Mammary epithelial cell (primary cell): ENCODE measurements around a stretch of chr3.

DNA sequence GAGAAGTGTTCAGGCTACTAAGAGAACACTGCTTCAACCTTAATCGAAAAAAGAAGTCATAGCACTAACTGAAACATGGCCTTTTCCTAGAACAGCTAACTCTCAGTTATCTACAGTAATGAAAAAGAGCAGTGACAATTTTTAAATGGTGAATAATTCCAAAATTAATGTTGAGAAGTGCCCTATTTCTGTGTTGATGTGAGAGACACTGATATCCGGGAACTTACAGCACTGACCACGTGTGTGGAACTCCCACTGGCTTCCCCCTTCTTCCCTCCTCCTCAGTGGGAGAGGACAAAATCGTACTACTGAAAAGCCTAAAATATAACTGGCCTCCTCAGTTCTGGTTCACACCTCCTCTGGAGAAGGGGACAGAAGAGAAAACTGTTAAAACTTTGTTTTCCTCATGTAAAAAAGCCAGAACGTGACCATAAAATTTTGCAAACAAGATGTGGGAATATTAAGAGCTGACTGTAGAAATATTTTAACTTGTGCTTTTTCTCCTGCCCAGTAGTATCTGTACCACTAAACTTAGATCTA, 74.5 kb downstream of the C3orf70 start:
- CAGE, long polyA plus RNA: no peak
- RRBS: no CpG with 5 or more reads among the region's 5 CpGs

- CAGE, long polyA plus RNA: no peak
- RRBS: no CpG with 5 or more reads among the region's 4 CpGs
Measured at GRCh38 chr3:185316935-185317591, 45.9 kb upstream of the MAP3K13 start.

DNA sequence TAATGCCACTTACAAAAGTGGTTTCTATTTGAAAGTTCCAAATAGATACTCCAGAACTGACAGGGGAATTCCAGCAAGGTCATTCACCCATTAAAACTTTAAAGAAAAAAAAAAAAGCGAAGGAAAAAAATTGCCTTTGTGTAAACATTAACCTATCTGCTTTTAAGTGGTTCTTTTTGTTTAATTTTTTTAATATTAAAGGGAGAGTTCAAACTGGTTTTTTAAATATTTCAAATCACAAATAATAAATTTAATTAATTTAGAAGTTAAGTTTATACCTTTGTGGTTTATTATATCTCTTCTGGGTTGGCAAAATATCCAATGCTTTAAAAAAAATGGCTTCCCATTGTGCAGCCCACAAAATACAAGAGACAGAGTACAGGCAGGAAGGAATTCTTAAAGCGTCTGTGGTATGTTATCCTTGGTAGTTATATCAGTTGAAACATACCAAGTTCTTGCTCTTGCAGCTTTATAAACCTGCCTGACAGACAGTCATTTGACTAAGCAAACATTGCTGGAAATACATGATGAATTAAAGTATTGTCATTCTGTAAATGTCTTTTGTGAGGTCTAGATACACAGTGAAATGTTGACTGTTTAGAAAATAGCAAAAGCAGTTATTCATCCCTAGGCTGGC, 45.0 kb upstream of the MAP3K13 start:
- CAGE, long polyA plus RNA: no peak
- RRBS: no CpG with 5 or more reads among the region's 2 CpGs

DNA sequence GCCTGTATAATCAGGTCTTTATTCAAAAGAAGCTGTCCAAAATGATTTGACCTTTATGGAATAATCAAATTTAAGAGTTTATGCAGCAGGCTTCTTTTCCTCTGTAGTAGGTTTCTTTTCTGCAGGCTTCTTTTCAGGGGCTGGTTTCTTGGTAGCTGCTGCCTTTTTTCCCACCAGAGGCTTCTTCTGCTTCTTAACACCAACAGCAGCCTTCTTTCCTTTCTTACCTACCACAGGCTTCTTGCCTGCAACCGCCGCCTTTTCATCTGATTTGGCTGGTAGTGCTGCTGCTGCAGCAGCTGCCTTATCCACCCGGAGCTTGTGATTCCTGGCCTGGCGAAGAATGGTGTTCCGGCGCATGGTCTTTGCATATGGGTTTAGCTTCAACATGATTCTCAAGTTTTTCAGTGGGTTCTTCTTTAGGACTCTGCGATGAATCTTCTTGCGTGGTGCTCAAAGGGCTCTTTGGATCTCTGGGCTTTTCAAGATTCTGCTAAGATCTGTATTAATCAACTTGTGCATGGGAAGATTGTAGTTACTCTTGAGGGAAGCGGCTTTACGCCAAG, 54.6 kb downstream of the MAP3K13 start:
- CAGE, long polyA plus RNA: no peak
- RRBS: no CpG with 5 or more reads among the region's 10 CpGs

- CAGE, long polyA plus RNA: no peak
- RRBS: no CpG with 5 or more reads among the region's 14 CpGs
Measured at GRCh38 chr3:185473356-185473955, 25.4 kb downstream of the TMEM41A start.

DNA sequence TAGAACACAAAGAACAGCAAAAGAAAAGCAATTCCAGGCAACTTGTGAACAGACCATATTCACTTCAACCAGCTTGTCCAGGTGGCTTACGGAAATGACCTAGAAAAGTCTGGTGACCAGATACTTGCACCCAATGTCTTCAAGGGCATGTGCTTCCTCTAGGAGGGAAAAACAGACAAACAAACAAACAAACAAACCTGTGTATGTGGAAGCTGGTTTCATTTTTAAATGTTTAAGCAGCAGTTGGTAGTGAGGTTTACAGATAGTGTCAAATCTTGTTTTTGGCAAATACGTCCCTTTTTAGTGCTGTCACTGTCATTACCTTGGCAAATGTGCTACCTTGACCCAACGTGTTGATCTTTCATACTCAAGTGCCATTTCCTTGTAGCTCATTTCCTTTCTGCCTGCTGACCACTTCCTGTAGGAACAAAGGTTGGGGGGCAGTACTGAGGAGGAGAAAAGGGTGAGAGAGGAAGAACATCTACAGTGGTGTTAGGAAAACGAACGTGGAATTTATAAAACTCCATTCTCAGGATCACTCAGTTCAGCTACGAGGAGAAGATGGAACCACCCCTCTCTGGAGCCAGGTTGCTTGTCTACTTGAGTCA, 15.7 kb downstream of the TMEM41A start:
- CAGE, long polyA plus RNA: no peak
- RRBS: no CpG with 5 or more reads among the region's 6 CpGs

GRCh38 chr3:185507867-185508718, 9.3 kb upstream of the TMEM41A start:
- CAGE, long polyA plus RNA: no peak
- RRBS: no CpG with 5 or more reads among the region's 23 CpGs

DNA sequence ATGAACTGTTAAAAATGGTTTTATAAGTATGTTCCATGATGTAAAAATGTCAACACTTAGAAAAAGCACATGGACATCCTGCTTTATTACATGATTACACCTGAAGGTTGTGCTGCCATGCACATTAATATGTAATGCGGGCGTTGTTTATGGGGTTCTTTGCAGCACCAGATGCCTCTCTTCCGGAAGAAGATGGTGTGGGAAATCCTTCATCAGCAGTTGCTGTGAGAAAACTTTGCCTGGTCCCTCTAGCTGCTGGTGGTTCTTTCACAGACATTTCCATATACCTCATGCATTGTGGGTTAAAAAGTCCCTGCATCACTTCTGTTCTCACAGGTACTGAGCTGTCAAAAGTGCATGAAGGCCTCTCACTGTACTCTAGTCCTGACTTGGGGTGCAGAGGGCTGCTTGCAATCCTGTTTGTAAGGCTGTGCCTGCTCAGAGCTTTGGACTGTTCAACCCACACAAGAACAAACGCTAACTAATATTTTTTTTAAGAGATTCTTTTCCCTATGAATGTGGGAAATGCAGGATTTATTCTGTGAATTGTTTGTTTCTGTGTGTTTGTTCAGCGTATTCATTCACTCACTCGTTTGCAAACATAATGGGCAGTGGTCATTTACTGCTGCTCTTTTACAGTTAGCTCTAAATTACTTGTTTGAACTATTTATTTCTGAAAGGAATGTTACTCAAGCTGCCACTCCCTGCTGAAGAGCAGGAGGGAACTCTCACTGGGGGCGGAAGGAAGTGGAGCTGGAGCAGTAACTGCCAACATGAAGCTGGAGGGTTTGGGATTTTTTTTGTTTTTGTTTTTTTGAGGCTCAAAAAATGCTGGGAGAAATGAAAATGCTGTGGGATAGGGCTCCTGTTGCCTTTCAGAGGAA, 43.8 kb downstream of the SENP2 start:
- CAGE, long polyA plus RNA: no peak
- RRBS: no CpG with 5 or more reads among the region's 7 CpGs

DNA sequence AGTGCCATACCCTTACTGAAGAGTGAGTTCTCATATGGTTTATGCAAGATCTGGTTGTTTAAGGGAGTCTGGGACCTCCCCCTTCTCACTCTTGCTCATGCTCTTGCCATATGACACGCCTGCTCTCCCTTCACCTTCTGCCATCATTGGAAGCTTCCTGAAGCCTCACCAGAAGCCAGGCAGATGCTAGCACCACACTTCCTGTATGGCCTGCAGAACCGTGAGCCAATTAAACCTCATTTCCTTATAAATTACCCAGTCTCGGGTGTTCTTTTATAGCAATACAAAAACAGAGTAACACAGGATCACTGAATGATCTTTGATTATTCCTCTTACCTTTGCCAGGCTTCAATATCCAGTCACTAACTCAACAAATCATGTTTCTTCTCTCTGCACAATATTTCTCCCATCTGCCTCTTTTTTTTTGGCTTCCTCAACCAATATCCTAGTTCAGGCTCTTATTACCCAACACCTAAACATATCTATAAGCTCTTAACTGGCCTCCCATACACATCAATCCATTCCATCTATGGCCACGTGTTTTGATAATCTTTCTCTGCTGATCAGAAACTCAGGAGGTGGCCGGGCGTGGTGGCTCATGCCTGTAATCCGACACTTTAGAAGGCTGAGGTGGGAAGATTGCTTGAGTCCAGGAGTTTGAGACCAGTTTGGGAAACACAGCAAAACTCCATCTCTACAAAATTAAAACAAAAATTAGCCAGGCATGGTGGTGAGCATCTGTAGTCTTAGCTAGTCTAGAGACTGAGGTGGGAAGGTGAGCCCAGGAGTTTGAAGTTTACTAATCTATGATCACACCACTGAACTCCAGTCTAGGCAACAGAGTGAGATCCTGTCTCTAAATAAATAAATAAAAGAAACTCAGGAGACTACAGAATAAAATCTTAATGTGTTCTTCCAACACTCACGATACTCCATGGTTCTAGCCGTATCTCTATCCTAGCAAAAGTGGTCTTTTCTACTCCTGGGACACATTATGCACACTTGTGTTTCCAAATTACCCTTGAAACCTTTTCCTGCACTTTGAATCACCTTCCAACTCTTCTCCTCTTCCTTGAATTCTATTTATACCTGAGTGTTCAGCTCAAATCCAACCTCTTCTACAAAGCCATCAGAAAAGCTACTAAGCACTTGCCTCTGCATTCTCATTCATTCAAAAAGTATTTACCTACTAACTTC, 68.3 kb downstream of the IGF2BP2 start:
- CAGE, long polyA plus RNA: no peak
- RRBS: no CpG with 5 or more reads among the region's 9 CpGs

GRCh38 chr3:185773773-185774363, 51.0 kb downstream of the IGF2BP2 start:
- CAGE, long polyA plus RNA: no peak
- RRBS: no CpG with 5 or more reads among the region's 10 CpGs

DNA sequence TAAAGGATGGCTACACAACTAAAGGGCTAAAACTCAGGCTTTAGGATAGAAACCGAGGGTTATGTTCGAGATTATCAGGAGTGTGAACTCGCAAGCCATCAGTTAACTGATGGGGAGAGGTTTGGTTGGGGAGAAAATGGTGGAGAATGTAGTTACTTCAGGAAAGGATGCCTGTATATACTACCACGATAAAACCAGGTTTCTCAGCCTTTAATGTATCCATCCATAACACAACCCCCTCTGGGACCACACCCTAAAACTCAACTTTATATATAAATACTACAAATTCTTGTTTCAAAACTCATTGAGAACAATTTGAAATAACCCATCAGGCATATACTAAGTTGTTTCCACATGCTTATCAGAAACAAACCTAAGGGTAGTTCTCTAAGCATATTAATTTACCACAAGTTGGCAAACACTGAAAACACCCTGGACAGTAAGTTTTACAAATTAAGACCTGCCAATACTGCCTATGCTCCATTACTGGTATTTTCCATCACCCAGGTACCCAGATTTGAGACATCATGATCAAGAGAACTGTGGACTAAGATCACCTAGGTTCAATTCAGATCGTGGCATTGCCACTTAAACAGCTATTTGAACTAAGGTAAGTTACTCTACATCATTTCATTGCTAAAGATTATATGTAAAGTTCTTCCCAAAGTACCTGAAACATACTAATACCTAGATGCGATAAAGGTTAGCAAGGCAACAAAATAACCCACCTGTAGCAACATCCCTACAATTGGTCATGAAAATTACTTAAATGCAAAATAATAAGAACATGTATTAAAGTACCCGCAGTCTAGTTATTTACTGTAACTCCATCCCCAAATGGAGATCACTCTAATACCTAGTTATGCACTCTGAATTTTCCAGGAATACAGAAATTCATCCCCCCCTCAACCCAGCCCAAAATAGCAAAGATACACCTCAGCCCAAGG, 21.8 kb downstream of the TRA2B start:
- CAGE, long polyA plus RNA: no peak
- RRBS: no CpG with 5 or more reads among the region's 7 CpGs

- CAGE, long polyA plus RNA: no peak
- RRBS: no CpG with 5 or more reads among the region's 12 CpGs
Measured at GRCh38 chr3:185938131-185938399, 251 bp upstream of the TRA2B start.

- CAGE, long polyA plus RNA: no peak
- RRBS: no CpG with 5 or more reads among the region's 3 CpGs
Measured at GRCh38 chr3:185968186-185968695, 30.4 kb upstream of the TRA2B start.

DNA sequence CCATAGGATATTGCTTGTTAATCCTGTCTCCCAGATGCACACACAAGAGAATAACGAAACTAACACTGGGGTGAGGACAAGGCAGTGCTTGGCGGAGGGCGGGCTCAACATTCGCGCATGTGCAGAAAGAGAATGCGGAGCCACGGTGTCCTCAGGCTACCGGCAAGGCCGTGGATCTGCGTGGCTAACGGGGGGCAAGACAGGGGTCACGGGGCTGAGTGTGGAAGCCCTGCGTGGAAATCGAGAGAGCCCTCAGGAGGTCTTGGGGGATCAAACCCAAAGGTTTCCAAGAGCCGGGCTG, 48.4 kb upstream of the TRA2B start:
- CAGE, long polyA plus RNA: no peak
- RRBS: no CpG with 5 or more reads among the region's 15 CpGs

GRCh38 chr3:186236550-186236985, 125.5 kb downstream of the DGKG start:
- CAGE, long polyA plus RNA: no peak
- RRBS: no CpG with 5 or more reads among the region's 4 CpGs

- CAGE, long polyA plus RNA: no peak
- RRBS: no CpG with 5 or more reads among the region's 10 CpGs
Measured at GRCh38 chr3:186745971-186746385, 28.8 kb downstream of the KNG1 start.

DNA sequence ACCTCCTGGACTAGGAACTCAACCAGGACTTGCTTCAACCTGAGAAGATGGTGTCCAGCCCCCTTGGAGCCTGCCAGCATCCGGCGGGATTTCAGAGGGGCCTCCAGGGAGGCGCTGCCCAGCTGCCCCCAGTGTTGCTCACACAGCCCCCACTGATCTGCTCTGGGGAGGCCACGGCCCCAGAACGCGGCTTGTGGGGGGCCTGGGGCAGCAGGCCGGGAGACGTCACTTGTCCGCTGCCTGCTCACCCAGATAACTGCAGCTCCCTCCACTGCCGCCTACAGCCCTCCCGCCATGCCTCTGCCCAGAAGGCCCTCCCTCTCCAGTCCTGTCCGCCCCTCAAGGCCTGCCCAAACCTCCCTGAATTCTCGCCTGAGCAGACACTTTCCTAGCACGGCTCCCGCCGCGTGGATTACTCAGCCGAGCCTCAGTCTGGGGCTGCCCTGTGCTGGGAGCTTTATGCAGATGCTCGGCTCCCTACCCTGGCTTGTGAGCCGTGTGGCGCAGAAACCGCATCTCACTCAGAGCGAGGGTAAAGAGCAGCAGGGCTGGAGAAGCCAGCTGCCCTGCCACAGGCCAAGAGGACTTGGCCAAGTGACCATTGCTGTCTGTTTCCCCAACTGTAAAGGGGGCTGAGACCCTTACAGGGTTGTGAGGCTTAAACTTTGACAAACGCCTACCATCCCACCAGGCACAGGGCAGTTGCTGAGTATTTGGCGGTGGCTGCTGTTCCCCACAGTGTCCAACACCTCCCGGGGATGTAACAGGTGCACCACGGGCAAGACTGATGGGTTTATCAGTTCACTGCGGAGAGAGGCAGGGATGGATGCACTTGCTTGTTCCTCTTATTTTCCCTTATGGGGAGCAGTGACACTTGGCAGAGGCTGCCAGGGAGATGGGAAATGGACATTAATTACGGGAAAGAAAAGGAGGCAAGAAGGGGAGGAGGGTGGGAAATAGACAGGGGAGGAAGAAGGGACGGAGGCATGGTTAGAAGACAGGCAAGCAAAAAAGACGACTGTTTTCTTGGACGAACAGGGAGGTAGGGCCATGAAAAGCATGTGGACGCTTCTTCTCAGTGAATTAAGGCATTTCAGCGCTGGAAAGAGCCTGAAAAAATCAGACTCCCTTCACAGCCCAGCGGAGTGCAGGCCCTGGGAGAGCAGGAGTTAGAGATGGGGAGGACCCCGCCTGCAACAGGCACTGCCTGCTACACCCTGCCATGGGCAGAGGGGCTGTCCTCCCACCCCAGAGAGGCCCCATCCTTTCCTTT, 16.8 kb upstream of the ADIPOQ start:
- CAGE, long polyA plus RNA: no peak
- RRBS: no CpG with 5 or more reads among the region's 36 CpGs

DNA sequence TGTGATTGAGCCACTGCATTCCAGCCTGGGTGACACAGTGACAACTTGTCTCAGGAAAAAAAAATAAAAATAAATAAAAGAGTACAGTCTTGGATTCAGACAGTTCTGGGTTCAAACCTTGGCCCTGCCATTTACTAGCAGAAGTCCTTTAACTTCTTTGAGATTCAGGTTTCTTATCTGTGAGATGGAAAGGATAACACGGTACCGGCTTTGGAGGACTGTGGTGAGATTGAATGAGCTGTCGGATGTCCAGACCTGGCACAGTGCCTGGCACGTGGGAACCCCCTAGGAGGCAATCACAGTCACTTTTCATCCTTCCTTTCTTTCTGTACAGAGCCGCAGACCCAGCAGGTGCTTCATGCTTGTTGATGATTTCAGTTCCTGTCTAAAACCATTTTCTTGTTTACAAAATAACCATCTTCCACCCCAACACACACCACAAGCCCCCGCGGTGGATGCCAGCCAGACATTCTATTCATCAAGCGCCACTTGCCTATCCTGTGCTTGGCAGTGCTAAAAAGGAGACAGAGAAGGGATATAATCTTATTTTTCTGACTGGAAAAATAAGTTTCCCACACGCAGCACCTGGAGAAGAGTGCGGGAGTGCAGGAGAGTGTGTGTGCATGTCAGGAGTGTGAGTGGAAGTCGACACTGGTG, 85.6 kb downstream of the ST6GAL1 start:
- CAGE, long polyA plus RNA: no peak
- RRBS: no CpG with 5 or more reads among the region's 11 CpGs

- CAGE, long polyA plus RNA: no peak
- RRBS: 100% methylated on average over 1 of the region's 17 CpGs
Measured at GRCh38 chr3:187017320-187018335, 87.3 kb downstream of the ST6GAL1 start.

GRCh38 chr3:187074900-187075547, 64.3 kb downstream of the RPL39L start:
- CAGE, long polyA plus RNA: no peak